NB4 (cell line): ENCODE data around the gene WASF3.

GRCh38 chr13:23965227-23965786, 76.1 kb upstream of the MIPEP start:
- RRBS = no CpG with 5 or more reads among the region's 5 CpGs

- RRBS = no CpG with 5 or more reads among the region's 5 CpGs
Measured at GRCh38 chr13:24038708-24039384, 121.7 kb upstream of the SPATA13 start.

GRCh38 chr13:24127086-24127704, 33.3 kb upstream of the SPATA13 start:
- RRBS = no CpG with 5 or more reads among the region's 3 CpGs

- RRBS = no CpG with 5 or more reads among the region's 10 CpGs
Measured at GRCh38 chr13:24225842-24226350, 65.4 kb downstream of the SPATA13 start.

- RRBS = no CpG with 5 or more reads among the region's 8 CpGs
Measured at GRCh38 chr13:24252062-24252660, 57.2 kb upstream of the C1QTNF9 start.

DNA sequence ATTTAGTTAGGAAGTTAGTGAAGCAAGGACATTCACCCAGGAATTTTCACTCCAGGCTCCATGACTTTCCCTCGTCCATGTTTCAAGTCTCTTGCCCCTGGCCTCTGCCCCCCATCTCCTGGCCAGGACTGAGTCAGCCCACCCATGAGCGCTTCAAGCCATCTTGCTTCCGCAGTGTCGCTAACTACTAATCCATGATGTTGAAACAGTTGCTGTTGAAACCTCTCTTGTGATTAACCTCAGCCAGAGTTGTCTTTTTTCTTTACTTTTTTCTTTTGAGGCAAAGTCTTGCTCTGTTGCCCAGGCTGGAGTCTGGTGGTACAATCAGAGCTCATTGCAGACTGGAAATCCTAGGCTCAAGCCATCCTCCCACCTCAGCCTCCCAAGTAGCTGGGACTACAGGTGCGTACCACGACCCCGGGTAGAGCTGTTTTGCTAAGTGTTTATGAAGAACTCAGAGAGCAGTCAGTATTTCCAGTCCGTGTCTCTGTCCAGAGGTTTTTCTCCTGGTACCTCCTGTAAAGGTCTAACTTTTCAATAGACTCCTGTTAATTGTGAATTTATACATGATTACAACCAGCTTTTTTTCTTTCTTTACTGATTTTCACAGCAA, 29.5 kb upstream of the C1QTNF9 start:
- RRBS = no CpG with 5 or more reads among the region's 8 CpGs

- RRBS = no CpG with 5 or more reads among the region's 9 CpGs
Measured at GRCh38 chr13:24469456-24469870, 43.1 kb downstream of the PARP4 start.

DNA sequence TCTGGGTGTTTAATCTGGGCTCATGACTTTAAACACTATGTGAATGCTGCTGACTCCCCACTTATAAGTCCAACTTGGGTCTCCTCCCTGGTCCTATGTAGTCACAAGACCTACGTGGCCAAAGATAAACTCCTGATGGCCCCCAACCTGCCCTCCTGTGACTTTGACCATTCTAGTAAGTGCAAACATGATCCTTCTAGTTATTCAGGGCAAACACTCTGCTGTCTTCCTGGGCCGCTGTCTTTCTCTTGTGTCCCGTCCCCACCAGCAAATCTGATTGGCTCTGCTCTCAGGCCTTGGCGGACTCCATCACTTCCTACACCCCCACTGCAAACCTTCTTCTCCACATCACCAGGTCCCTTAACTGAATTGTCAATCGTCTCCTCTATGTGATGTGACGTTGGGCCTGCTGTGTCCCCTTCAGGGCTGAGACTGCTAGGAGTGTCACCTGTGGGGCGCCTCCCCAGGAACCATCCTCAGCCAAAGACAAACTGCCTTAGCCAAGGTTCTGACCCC, 38.6 kb downstream of the PARP4 start:
- RRBS = no CpG with 5 or more reads among the region's 7 CpGs

DNA sequence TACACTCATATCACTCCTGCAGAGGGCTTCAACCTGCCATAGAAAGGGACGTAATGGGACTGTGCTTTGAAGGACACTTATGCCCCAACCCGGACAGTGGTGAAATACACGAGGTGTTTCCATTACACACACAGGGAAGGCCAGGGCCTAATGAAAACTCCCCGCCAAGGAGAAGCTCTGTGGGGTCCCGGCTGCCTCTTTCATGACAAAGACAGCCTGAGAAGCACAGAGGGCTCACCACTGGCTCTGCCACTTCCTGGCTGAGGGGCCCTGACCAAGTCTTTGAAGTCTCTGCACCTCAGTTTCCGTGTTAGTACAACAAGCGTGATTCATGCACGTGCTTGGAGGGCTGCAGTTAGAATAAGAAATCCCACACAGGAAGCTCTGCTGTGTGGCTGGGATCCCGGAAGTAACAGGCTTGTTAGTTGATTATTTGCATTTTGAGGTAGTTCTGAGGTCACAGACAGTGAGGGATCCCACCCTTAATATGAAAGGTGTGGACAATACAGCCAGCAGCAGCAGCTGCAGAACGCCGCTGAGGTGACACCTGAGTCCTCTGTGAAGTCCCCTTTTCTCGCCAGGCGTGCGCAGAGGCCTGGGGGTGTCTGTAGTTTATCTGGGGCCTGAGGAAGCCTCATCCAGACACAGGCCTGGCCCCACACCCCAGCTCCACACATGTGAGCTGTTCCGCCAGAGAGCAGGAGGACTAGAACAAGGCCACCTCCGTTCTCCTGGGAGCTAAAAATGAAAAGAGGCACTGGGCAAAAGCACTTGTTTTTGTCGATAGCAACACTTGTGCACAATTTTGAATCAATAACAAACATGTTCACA, 61.7 kb upstream of the ATP12A start:
- RRBS = 85% methylated on average over 4 of the region's 17 CpGs

- RRBS = 94% methylated on average over 11 of the region's 18 CpGs
Measured at GRCh38 chr13:25117198-25117639, 21.3 kb downstream of the PABPC3 start.

DNA sequence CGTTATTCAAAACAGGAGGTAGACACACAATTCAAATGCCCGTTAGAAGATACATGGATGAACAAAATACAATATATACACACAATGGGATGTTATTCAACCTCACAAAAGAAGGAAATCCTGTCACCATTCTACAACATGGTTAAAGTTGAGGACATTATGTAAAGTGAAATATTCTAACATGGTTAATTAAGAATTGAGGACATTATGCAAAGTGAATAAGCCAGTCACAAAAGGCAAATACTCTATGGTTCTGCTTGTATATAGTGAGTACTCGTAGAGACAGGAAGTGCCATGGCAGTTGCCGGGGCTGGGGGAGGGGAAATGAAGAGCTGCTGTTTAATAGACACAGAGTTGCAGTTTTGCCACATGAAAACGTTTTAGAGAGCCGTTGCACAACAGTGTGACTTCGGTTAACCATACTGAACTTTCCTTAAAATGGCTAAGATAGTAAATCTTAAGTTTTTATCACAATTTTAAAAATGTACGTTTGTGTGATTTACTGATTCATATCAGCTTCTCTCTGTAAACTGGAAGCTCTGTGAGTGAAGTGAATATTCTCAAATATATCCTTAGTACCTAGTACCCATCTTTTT, 176.9 kb downstream of the SHISA2 start:
- RRBS = no CpG with 5 or more reads among the region's 8 CpGs

DNA sequence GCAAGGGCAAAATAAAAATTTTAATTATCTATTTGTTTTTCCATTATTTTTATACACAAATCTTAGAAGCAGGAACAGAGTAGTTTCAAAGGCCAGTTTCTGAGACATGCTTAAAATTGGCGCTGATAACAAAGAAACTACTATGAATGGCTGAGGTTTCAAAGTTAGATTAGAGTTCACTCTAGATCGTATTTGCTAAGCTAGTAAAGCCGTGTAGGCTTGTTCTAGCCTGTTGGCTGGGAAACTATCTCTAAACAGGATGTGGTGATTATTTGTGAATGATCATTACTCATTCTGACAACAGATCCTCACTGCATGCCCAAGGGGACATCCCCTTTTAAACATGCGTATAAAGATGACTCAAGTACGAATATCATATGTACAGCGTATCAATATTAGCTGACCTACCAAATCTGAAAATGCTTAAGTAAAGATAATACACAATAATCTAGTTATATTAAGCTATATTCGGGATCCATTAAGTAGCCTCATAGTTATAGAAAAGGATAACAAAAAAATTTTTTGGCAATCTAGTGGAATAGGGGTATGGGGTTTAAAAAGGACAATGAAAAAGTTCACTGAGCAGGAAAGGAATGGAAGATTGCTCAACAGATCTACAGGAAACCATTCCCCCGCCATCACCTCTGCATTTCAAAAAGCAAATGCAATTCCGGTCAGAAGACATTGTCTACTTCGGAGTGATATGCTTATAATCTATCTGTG, 150.1 kb downstream of the SHISA2 start:
- RRBS = no CpG with 5 or more reads among the region's 10 CpGs

DNA sequence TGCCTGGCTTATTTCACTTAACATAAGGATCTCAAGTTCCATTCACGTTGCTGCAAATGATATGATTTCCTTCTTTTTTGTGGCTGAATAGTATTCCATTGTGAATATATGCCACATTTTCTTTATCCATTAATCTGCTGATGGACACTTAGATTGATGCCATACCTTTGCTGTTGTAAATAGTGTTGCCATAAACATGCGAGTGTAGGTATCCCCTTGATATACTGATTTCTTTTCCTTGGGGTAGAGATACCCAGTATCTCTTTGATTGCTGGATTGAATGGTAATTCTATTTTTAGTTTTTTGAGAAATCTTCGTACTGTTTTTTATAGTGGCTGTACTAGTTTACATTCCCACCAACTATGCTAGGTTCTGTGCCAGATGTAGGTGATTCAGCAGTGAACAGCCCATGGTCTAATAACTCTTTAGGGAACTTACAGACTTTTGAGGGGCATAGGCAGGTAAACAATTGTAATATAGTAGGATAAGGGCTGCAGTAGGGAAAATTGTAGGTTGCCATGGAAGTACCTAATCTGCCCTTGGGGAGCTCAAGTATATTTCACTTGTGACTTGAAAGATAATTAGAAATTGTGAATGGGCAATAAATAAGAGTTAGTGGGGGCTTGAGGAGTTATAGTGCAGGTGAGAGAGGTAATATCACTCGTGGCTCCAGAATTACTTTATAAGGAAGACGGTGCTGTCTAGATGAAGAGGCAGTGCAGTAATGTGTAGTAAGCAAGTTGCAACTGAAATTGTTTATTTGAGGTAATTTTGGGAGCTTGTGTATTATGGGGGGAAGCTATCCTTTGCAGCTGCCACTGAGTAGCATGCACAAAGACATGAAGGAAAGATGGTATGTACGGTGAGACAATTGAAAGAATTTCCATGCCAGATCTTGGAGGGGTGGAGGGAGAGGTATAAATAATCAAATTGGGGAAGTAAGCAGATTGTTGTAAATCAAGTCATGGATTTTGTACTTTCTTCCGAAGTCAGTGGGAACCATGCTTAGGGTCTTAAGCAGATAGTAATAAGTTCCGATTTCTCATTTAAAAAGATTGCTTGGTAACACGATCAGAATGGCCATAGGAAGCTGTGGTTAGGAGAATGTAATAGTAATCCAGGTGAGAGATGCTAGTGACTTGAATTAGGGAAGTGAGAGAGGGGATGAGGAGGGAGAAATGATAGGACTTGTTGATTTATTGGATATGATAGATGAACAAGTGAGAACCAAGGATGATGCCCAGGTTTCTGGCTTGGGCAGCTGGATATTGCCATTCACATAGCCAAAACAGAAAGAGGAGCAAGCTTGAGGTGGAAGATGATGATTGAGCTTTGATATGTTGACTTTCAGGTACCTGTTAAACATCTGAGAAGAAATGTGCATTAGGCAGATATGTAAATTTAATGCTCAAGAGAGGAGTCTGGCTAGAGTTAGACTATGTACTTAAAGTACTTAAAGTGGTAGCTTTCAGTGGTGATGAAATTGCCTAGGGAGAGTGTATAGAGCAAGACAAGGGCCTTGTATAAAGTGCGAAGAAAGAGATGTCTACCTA, 11.5 kb downstream of the CDK8 start:
- RRBS = no CpG with 5 or more reads among the region's 10 CpGs

DNA sequence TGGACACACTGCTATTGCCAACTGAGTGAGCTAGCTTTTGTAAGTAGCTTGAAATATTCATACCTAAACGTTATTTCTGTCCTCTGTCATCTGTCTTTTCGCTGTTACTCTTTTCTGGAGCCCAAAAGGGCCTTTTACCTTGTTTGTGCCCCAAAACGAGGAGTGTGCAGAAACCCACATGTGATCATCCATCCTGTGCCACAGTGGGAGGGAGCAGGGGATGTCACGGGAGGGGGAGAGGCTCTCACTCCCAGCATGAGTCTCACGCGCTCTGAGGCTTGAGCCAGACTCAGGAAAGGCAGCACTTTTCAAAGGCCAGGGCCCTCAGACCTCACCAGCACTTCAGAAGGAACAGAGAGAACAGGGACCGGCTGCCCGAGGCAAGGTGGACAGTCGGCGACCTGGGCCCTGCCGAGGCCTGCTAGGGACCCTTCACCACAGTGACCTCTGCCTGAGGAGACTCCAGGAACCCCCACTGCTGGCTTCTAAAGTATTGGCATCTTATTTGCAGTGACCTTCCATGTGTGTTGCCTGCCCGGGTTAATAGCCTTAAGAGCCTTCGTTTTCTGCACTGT, 71.7 kb upstream of the WASF3 start:
- RRBS = no CpG with 5 or more reads among the region's 13 CpGs

DNA sequence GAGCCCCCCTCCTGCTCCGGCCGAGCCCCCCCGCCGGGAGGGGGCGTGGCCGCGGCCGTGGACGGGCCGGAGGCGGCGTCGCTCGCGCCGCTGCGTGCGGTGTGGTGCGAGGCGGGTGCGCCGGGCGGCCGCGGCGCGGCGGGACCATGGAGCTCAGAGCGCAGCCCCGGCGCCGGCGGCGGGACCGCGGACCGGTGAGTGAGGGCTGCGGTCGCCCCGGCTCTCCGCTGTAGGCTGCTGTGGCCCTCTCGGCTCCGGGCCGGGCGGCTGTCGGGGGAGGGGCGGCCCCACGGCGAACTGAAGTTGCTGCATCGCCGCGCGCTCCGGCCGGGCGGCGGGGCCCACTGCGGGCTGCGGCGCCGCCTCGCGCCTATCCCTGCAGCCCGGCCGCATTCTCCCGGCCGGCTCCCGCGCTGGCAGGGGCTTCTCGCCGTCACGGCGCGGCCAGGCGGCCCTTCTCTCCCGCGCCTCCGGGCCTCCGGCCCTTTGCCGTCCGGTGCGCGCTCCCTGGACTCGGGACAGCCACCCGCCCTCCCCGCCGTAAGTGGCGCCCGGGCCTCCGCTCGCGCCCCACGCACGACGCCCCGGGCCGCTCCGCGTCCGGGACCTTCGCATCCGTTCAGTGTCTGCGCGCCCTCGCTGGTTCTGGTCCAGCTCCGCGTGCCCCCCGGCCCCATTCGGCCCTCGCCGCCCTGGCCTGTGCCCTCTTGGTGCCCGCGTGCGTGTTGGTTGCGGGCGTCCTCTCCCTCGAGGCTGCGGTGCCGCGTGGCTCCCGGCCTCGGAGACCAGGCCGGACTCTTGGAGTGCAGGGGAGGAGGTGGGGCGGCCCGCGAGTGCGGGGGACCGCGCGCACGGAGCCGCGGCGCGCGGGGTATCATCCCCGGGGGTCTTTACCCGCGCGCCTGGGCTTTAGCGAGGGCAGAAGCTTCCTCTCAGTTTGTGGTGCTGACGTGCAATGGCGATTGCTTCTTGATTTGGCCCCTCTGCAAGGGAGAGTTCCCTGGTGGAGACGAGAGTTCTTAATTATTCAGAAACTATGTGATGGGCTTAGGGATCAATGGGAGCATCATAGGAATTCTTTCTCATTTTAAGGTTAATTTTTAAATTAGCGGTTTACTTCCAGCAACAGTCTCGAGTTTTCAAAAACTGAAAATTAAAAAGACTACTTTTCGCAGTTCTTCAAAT, at the start of gene WASF3:
TSS of gene WASF3 (plus strand) at position 58 of the 1,185 bp plus-strand sequence.
- RRBS = 36% methylated on average over 90 of the region's 147 CpGs

GRCh38 chr13:26785720-26786459, 25.3 kb upstream of the GPR12 start:
- RRBS = no CpG with 5 or more reads among the region's 17 CpGs

- RRBS = no CpG with 5 or more reads among the region's 6 CpGs
Measured at GRCh38 chr13:26997322-26997932, 174.2 kb downstream of the USP12 start.

DNA sequence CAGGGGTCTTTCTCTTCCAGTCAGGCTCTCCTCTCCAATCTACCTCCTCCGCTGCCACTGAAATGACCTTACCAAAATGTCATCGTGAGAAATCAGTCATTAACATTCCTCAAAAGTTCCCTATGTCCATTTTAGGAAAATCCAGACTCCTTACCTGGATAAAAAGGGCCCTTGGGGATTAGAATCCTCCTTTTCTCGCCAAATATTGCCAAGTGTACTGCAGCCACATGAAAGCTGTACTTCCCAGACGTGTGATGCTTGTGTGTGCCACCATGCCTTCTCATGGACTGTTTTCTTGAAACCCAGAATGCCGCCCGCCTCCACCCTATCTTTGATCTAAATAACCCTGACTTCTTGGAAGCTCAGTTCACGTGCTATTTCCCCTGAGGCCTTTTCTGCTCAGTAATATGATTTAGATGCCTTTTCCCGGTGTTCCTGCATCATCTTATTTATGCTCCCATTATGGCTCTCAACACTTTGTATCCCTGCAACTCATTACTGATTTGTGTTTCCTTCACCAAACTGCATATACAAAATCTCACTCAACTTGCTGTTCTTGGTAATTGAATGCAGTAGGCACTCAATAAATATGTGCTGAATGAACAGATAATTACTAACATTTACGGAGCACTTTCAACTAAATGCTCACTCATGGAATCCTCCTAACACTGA, 116.1 kb downstream of the USP12 start:
- RRBS = no CpG with 5 or more reads among the region's 9 CpGs

DNA sequence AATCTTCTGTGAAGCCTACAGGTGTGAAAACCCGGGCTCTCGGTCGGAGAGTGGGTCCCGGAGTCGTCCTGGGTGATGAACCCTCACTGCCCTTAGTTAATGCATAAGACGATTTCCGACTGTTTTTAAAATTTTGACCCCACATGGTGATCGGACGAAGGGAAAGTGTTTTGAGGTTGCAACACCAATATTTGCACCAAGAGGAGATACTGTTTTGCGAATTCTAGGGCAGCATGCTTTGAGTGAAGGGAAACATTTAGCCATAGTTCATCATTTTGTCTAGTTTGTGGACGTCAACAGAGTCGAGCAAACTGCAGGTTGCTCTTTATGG, 681 bp downstream of the RPL21 start:
- RRBS = no CpG with 5 or more reads among the region's 12 CpGs